Temporal lobe (tissue), 2 donors: Measurements from ENCODE around the gene TIGD6.

GRCh38 chr5:149162351-149163024 lies 21.2 kb downstream of the ABLIM3 start:
- RAMPAGE, long total RNA: no peak

- RAMPAGE, long total RNA: no peak
These were observed 64.5 kb upstream of the AFAP1L1 start for GRCh38 chr5:149207164-149207631.

DNA sequence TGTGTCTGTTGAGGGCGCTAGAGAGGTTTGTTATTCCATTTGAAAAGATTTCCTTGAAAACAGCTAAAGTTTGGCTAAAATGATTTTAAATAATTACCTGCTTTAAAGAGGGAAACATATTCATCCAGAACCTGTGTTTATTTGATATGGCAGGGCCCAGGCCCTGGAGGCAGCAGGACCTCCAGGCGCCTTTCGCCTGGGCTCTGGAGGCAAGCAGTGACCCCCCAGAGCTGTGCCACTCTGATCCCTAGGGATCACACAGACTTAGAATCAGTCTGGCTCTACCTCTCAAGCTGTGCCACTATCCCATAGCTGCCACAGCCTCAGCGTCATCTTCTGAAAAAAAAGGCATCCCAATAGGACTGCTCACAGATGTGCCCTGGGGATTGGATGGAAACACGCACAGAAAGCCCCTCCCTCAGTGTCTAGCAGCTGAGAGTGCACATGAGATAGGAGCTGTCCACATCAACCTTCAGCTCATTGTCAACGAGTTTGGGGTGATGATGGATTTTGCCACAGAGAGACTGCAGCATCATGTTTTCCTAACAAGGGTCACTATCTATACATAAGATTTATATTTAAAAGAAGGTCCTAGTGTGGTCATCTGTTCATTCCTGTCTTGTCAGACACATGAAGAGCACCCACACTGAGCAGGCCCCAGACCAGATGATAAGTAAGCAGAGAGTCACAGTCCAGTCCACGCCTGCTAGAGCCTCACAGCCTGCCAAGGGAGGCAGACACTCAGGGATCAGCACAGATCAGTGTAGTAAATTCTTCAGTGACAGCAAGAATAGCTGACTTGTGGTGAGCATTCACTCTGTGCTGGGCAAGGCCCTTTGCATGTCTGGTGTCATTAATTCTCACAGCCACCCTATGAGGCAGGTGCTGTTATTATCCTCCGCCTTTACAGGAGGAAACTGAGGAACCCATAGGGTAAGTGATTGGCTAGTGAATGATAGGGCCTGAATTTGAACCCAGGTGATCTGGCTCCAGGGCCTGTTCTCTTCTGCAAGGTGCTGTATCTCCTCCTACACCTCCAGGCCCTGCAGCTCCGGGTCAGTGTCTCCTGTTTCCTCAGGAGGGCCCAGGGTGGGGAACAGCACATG lies 25.8 kb downstream of the AFAP1L1 start:
- RAMPAGE, long total RNA: no peak

- RAMPAGE, long total RNA: no peak
These were observed 25.1 kb upstream of the GRPEL2 start for GRCh38 chr5:149320261-149320548.

GRCh38 chr5:149382441-149383038 lies 3.4 kb upstream of the IL17B start:
- RAMPAGE, long total RNA: no peak

DNA sequence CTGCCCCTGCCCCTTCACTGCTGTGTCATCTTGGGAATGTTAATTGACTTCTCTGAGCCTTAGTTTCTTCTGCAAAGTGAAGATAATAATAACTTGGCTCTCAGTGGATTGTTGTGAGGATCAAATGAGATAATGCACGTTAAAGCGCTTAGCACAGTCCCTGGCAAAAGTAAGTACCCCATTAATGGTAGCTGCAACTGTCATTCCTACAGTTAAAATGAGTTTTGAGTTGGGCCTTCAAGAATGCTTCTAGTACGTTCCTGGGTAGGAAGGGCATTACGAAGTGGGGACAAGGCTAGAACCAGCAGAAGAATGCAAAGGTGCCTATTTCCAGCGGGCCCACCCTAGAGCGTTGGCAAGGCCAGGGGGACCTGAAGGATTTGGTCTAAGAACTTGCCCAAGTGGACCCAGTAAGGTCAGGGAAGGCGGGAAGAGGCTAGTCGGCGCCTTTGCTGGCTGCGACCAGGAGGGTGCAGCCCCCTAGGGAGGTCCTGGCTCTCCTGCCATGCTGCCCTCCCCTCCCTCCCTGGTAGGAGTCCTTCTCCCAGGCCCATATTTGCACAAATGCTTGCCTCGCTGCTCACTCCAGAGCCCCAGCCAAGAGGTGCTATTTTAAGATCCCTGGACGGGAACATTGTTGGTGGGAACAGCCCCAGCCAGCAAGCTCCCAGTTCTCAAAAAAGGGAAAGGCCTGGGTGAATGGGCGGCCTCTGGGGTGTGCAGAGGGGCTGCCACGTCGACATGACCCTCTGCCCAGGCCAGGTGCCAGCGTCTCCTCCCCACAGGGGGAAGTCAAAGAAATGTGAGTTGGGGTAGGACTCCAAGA lies 4.2 kb upstream of the IL17B start:
- RAMPAGE, long total RNA: no peak

GRCh38 chr5:149423804-149424372 lies 44.8 kb upstream of the IL17B start:
- RAMPAGE, long total RNA: no peak

GRCh38 chr5:149471423-149472234 lies 79.6 kb downstream of the CSNK1A1 start:
- RAMPAGE, long total RNA: no peak

GRCh38 chr5:149600914-149601951 lies 19.9 kb downstream of the ARHGEF37 start:
- RAMPAGE, long total RNA: no peak

- RAMPAGE, long total RNA: no peak
These were observed 32.8 kb downstream of the ARHGEF37 start for GRCh38 chr5:149613847-149614667.

GRCh38 chr5:149702674-149702987 lies 27.5 kb upstream of the PPARGC1B start:
- RAMPAGE, long total RNA: no peak

DNA sequence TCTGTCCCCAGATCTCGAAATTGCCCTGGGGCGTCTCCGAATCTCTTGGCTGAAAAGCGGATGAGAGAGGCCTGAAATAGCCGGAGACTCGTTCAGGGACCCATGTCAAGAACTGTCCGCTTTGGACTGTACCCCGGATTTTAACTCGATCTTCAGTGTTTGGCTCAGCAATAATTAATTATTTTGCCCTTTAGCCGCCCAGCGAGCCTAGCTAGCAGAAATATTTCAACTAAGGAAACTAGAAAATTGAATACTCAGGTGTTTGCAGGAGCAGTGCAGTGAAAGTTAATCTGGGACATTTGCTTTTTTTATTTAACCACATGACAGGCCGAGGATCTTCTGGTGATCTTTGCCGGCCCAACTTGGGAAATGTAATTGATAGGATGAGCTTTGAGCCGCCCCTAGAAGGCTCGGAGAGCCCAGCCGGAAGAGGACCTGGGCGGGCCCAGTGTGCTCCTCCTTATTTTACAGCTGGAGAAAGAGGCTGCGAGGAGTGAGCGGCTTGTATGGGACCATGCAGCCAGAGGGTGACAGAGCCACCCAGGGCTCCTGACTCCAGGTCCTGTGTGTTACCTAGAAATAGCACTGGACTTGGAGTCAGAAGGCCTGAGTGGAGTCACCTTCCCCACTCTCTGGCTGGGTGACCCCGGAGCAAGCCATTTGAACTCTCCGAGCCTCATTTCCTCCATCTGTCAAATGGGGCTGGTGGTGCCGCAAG lies 2.3 kb downstream of the PPARGC1B start:
- RAMPAGE, long total RNA: no peak

- RAMPAGE, long total RNA: no peak
These were observed 55.2 kb downstream of the PPARGC1B start for GRCh38 chr5:149785187-149785881.

DNA sequence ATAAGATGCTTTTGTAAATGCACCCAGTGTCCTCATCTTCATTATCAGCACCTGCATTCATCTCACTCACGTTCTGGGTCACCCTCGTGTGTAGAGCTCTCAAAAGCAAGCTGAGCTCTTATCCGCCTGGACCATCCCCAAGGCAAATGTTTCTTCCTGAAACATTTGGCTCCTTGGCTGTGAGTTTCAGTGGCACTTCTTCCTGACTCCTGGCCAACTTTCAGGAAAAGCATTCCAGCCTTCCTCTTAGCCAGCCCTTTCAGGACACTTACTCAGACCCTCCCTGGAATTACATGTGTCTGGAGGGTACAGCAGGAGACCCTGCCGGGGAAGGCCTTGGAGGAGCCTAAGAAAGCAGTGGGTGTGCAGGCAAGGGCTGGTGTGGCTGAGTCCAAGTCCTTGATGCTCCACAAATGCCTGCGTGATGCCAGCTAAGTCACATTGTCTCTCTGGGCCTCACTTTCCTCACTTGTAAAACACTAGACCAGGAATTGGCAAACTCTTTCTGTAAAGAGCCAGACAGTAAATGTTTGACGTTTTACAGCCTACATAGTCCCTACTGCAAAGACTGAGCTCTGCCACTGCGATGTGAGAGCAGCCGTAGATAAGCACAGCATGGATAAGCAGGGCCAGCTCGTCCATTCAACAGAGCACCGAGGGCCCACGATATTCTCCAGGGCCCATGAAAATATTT lies 72.1 kb downstream of the PDE6A start:
- RAMPAGE, long total RNA: no peak

- RAMPAGE, long total RNA: no peak
These were observed 3.3 kb downstream of the SLC26A2 start for GRCh38 chr5:149963761-149964270.

DNA sequence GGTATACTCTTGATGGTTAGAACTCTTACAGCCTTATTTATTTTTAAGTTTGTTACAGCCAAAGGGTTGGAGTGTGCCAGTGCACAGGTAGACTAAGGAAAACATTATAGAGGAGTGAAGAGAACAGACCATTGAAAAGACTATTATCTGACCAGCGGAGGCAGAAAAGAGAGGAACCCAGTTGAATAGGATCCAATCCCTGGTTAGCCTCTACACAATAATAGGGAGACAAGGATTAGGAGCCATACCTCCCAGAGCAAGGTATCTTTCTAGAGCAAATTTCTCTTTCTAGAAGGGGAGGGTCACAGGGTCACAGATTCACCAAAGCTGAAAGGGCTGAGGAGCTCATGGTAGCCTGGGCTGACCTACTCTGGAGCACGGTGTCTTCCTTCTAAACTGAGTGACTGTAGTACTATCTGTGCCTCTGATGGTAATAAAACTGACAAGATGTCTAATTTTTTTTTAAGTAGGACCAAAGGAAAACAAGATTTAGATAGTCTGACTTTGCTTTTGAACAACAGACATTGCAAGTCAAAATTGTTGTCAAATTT lies 15.5 kb downstream of the TIGD6 start:
- RAMPAGE, long total RNA: no peak

DNA sequence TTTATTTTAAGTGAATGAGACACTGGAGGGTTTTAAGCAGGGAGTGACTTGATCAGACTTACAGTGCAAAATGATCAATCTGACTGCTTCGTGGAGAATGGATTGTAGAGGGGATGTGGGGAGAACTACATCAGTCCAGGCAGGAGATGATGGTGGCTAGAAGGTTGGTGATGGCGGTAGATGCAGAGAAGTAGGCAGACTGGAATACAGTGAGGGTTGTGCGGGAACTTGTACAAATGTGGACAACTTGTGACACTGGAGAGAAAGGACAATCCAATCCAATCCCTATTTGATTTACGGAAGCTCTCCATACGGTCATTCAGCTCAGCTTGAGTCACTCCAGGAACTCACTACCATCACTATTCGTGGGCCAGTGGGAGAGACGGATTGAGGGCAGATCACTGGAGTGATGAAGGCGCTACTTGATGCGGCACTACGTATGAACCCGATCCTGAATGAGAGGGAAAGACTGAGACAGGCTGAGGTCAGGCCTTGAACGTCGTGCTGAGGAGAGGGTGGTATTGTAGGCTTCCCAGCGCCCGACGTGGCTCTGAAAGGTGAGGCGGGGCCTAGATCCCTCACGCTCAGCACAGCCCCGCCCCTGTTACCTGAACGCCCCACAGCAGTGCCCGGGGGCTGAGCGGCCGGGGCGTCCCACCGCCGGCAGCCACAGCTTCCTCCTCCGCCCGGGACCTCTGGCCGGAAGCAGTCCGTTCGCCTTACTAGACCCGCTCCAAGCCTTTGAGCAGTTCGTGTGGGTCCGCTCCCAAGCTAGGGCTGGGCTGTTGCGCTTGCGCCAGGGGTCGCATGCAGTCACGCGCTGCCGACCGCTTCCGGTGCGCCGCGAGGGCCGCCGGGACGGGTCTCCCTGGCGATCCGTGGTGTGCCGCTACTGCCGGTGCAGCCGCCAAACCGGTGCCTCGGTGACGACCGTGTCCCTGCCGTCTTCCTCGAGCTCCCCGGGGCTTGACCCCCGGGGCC lies at the start of gene TIGD6:
TIGD6 (minus strand) TSS at position 789 of the 981 bp plus-strand sequence.
- RAMPAGE, long total RNA: start-site peak on the minus strand centred at position 736 of the sequence, 111 bp wide, 53 and 35 reads in 2 replicates

GRCh38 chr5:150001670-150002140 lies 1.2 kb downstream of the HMGXB3 start:
- RAMPAGE, long total RNA: no peak

- RAMPAGE, long total RNA: no peak
These were observed 34.0 kb downstream of the CSF1R start for GRCh38 chr5:150052360-150052786.

- RAMPAGE, long total RNA: no peak
These were observed 4.5 kb downstream of the CSF1R start for GRCh38 chr5:150081772-150082275.